Rectum (tissue), 1 donor: ENCODE data around the gene SLC35B1.

DNA sequence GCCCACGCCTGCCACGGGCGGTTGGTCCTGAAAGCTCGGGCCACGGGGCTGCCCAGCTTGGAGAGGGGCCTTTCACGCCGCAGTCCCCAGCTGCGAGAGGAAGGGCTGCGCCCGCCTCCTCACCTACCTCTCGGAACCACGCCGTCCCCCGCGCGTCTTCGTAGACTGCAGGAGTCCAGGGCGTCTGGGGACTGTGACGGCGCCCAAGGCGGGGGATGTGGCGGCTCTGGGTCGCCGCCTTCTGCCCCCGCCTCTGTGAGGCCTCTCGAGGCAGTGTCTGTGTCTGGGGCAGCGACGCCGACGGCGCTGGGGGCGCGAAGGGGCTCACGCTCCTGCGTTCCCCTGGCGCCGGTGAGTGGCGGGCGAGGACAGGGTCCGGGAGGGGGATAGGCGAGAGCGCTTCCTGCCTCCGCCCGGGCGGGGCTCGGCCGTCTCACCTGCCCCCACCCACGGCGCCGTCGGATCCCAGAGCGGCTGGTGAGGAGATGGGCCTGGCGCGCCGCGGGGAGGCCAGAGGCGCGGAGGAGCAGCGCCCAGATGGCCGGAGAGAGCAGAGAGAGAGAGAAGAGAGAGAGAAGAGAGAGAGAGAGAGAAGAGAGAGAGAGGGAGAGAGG is 20.4 kb upstream of the HOXB9 start:
- PRO-cap, result bidirectional peak, plus-strand start at position 170 of the sequence, minus-strand start at position 160 of the sequence; bidirectional peak, plus-strand start at position 297 of the sequence, minus-strand start at position 255 of the sequence; bidirectional peak, plus-strand start at position 468 of the sequence, minus-strand start at position 353 of the sequence

DNA sequence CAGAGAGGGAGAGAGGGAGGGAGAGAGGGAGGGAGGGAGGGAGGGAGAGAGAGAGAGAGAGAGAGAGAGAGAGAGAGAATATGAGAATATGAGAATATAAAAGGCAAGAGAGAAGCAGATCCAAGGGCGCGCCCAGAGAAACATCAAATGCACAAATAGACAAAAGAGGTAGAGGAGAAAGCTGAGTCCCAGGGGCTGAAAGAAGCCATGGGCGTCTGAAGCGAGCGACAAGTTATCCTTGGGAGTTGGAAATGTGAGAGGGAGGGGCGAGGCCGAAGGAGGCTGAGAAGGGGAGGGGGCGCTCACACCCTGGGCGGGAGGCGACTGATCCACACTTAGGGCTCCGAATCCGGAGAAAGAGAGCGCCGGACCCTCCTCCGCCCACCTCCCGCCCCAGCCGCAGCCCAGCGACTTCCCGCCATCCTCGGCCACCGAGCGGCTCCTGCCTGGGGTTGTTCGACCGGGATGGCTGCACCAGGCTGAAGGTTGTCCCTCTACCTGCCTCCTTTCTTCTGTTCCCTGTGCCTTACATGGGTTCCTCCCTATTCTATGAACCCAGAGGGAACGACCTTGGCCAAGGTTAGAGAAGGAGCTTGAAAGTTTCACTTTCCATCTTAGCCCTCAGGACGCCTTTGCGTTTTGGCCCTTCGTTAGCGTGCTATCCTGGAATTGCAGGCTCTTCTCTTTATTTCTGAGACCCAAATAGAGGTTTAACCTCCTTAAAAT is 21.1 kb upstream of the HOXB9 start:
- PRO-cap, result bidirectional peak, plus-strand start at position 305 of the sequence, minus-strand start at position 253 of the sequence; bidirectional peak, plus-strand start at position 650 of the sequence, minus-strand start at position 521 of the sequence

DNA sequence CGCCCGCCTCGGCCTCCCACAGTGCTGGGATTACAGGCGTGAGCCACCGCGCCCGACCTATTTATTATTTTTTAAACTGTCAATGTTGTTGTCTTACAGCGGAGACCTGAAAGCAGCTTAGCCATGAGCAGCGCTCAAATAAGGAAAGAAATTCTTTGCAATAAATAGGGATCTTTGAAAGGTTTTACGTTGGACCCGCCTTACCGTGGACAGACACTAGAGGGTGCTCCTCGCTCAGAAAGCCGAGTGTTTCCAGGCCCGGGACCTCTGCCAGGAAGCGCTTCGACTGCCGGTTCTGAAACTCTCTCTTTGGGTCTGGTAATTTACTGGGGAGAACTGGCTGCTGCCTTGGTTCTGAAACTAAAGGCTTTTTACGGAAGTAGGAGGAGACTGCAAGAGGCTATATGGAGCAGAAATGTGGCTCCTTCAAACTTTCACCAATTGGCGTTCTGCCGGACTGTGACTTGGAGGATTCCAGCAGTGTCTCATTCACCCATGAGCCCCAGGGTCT is 45.5 kb upstream of the HOXB9 start:
- PRO-cap, result no peak

- PRO-cap, result bidirectional peak, plus-strand start at chr17:48720820, minus-strand start at chr17:48720815; bidirectional peak, plus-strand start at chr17:48721222, minus-strand start at chr17:48721102
These were observed 1.5 kb downstream of the PRAC1 start for GRCh38 chr17:48720527-48721475.

DNA sequence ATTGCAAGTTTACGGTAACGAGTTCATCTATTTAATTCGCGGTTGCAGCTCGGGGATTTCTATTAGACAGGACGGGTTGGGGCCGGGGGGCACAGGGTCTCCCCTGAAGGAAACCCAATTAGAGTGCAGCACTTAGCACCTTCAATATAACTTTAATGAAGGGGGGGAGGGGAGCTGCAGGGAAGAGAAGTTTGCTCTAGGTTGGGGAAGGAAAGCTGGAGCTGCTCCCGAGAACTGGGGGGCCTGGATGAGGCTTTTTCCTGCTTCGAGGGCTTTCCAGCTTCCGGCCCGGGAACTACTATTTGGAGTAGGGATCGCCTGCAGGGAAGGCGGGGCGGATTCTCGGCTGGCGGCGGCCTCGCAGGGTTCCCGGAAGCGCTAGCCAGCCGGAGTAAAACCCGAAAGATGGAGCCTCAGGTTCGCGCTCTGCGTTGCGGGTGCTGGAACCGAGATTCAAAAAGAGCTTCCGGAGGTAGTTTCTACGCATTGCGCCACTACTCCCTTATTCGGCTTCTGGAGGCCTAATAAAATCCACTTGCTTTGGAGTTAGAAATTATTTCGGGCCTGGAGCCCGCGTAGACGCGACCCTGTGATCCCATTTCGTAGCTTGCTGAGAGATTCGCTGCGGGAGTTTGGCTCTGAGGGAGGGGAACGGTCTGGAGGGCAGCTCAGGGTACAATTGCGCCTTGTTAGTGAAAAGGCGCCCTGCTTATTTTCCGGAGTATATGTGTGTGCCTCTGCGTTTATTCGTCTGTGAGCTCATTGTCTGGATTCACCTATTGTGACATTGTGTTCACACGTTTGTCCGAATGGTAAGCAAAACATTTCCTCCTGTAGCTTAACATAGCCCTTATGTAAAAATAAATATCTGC is 551 bp downstream of the PRAC2 start:
- PRO-cap, result bidirectional peak, plus-strand start at position 73 of the sequence, minus-strand start outside the sequence; bidirectional peak, plus-strand start at position 337 of the sequence, minus-strand start at position 276 of the sequence; unidirectional peak, minus-strand start at position 753 of the sequence

DNA sequence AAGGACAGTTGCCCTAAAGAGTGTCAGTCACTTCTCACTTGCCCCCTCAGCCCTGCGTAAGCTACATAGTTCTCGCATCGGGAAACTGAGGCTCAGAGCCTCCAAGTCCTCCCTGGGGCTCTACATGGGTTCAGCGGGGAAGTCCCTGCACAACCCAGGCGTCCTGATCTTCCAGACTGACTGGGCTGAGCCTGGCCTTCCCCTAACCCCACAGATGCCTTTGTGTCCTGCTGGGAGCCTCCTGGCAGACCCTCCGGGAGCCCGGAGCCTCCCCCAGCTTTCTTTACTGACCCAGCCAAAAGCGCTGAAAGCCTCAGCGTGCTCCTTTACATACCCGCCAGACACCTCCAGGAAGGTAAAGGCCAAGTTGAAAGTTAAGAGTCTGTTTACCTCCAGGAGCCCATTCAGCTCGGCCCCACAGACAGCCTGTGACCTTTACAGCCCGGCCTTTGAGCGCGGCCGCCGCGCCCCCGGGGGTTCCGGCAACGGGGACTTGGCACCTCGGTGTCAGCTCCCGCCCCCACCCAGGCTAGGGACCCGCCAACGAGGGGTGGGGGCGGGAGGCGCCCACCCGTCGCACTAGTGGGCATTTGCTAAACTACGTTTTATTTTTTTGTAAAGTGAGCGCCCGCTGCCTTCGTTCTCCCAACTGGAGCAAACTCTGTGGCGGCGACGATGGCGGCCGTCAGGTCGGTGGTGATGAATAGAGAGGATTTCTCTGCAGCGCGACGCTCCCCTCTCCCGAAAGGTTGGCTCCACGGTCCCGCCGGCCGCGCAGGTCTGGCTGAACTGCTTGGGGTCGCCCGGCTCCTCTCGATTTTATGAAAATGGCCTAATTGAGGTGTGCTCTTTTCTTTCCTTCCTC is 4.5 kb upstream of the HOXB13 start:
- PRO-cap, result bidirectional peak, plus-strand start at position 213 of the sequence, minus-strand start at position 178 of the sequence; bidirectional peak, plus-strand start at position 431 of the sequence, minus-strand start at position 339 of the sequence

GRCh38 chr17:48760371-48760876 is 31.9 kb upstream of the HOXB13 start:
- PRO-cap, result bidirectional peak, plus-strand start at chr17:48760651, minus-strand start at chr17:48760578

DNA sequence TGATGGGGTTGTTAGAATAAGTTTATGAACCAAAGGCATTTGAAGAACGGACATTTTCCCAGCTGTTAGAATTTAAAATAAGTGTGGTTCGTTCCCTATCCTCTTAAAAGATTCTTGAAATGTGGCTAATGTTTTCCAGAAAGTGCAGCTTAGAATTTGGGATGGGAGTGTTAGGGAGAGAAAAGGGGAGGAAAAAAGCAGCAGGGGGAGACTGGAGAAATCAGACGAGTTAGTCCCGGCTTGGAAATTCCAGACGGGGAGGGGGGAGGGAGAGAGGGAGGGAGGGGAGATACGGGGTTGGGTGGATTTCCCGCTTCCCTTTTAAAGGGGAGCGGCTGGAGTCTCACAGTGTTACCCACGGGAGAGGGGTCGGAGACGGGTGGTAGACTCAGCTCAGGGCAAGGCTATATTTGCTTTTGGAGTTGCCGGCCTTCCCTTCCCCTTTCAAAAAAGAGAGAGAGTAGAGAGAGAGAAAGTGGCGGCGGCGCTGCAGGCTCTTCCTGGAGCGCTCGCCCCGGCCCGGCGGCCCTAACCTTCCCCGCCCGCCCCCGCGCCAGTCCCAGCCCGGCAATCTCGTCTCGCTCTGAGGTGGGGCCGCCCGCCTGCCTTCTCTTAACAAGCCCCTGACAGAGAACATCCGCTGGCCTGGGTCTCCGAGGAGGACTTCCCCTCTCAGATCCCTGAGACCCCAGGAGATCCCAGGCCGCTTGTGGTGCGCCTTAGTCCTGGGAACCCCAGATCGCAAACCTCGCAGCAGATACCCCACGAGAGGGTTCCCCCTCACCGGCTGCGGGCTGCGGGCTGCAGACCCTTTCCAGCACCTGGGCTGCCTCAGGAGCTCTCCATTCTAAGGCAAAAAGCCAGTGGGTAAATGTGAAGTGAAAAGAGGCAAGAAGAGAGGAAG is 6.6 kb downstream of the IGF2BP1 start:
- PRO-cap, result no peak

- PRO-cap, result no peak
These were observed 17.3 kb downstream of the IGF2BP1 start for GRCh38 chr17:49014278-49015037.

DNA sequence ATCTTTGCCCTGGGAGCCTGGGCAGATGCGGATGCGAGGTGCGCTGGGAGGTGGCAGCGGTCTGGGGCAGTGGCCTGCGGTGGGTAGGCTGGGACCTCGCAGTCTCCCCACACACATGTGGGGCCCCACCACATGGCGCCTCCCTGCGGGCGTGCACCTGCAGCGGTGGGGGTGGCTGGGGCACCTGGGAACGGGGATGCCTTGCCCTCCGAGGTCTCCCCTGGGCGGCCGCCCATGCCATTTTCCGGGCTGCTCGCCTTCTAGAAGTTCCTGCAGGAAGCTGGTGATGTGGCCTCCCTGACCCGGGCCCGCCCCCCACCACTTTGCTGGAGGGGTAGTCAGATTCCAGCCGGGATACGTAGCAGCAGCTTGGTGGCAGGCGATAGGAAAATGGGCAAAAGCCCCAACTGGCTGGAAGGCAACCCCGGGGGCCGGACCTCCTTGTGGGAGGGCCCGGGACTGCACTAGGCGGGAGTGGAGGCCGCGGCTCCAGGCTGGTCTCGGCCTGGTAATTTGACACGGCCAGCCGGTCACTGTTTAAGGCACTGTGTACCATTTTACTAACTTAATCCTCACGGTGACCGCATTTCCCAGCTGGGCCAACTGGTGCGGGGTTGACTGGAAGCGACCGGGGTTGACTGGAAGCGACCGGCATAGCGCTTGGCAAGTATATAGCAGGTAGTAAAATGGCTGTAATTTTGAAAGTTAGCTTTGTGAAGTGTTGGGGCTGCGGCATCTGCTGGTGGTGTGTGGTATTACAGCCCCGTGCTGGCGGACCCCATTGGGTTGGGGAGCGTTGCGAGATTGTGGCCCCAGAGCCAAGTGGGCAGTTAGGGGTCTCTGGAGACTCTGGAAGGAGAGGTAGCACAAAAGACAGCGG is 38.5 kb downstream of the IGF2BP1 start:
- PRO-cap, result no peak

DNA sequence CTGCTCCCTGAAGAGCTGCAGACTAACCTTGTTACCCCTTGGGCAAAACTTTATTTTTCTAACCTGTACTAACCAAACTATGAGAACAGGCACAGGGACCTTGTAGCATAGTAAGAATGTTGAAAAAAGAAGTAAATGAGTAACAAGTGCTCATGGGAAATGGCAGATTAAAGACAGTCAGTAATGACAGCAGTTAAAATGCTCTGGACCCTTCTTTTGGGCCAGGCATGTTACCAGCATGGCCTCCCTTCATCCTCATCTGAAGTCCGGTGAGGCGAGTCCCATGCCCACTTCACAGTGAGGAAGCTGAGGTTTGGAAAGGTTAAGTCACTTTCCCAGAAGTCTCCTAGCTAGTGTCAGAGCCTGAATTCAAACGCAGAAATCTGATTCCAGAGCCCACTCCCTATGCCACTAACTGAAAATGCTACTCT is 1.9 kb downstream of the ABI3 start:
- PRO-cap, result unidirectional peak, minus-strand start at position 257 of the sequence

DNA sequence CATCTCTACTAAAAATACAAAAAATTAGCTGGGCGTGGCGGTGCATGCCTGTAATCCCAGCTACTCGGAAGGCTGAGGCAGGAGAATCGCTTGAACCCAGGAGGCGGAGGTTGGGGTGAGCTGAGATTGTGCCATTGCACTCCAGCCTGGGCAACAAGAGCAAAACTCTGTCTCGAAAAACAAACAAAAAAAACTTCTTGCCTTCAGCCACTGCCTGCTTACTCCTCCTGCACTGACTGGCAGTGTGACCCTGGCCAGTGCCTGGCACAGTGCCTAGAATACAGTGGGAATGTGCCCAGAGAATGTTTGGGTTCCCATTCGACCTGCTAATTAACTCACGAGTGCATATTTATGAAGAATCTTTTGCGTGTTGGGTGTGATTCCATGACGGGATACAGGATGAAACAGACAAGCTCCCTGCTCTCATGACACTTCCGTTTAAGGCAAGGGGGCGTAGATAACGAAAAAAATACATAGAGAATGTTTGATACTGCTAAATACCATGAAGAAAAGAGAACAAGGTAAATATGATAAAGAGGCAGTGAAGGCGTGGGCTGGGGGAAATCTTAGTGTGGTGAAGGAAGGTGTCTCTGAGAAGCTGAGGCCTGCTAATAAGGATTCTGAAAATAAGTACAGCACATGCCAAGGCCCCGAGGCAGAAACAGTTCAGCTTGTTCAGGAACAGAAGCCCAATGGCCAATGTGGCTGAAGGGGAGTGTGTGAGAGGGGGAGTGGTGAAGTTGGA is 4.2 kb downstream of the ABI3 start:
- PRO-cap, result no peak

GRCh38 chr17:49259419-49259713 is 28.8 kb upstream of the PHOSPHO1 start:
- PRO-cap, result no peak

- PRO-cap, result no peak
These were observed 30.5 kb upstream of the PHOSPHO1 start for GRCh38 chr17:49260994-49261539.

GRCh38 chr17:49707528-49708630 is at the start of gene SLC35B1:
TSS of gene SLC35B1 (minus strand) at chr17:49707964.
- PRO-cap, result unidirectional peak, minus-strand start at chr17:49707920; unidirectional peak, minus-strand start at chr17:49707988; bidirectional peak, plus-strand start at chr17:49708324, minus-strand start at chr17:49708146

DNA sequence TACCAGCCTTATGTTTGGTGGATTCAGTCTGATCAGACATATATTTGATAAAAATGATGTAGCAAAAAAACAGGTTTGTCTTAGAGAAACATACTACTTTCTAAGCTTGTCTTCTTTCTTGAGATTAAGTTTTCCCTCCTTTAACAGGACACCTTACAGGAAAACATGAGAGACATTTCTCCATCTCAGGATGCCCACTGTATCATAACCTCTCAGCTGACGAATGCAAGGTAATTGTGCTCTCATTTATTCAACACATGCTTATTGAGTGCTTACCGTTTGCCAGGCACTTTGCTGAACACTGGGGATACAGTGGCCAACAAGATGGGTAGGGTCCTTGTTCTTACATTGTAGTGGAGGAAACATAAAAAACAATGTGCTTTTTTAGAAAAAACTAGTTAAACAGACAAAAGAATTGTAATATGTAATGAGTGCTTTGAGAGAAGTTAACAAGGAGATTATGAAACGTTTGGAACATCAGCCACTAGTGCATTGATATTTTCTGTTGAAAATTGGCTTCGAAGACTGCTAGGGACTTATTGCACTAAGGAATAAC is 16.8 kb downstream of the KAT7 start:
- PRO-cap, result no peak

DNA sequence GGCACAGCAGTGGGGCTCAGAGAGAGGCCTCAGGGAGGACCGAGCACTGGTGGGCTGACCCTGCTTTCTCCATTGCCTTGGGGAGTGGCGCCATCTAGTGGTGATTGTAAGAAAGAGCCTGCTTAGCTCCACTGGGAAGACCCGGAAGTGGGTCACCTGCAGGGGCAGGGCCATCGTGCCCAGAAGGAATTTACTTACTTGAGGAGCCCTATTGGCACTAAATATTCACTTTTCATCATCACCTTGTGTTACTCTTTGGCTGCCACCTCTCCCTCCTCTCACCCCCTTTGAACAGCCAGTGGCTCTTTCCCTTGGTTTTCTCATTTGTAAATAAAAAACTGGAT is 3.3 kb upstream of the DLX3 start:
- PRO-cap, result no peak

GRCh38 chr17:50059775-50060269 is 3.9 kb downstream of the ITGA3 start:
- PRO-cap, result no peak

DNA sequence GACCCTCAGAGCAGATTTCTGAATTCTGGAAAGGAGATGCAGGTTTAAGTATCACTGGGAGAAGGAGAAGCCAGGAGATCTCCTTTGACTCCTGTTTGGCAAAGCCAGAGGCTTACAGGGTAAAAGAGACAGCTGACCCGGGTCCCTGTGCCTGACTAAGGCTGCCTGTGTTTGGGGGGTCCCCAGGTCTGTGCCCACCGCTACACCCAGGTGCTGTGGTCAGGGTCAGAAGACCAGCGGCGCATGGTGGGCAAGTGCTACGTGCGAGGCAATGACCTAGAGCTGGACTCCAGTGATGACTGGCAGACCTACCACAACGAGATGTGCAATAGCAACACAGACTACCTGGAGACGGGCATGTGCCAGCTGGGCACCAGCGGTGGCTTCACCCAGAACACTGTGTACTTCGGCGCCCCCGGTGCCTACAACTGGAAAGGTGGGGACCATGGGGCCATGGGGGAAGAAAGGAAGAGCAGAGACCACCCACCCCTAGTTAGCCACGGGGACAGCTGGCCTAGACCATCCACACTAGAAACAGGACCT is 12.0 kb downstream of the ITGA3 start:
- PRO-cap, result no peak

DNA sequence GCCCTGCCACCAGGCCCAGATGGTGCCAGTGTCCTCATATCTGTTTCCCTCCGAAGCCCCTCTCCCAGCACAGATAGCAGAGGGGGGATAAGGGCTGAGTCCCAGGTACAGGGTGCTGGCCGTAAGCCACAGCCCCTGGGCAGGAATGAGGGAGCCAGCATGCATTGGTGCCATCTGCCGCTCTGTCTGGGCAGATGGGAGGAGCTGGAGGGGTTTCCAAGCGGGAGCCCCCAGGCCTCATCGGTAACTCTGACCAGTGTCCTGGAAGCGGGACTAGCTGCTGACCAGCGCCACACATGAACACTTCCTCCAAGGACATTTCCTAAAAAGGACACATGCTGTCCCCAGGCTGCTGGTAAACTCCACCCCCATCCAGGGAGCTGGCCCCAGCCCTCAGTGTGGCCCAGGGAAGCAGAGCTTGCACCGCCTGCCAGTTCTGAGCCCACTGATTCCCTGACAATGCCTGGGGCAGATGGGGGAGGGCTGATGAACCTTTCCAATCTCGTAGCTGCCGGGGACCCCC is 16.3 kb downstream of the PDK2 start:
- PRO-cap, result bidirectional peak, plus-strand start at position 396 of the sequence, minus-strand start at position 310 of the sequence